Transverse colon (tissue), 4 donors: ENCODE results near the gene OTOS.

DNA sequence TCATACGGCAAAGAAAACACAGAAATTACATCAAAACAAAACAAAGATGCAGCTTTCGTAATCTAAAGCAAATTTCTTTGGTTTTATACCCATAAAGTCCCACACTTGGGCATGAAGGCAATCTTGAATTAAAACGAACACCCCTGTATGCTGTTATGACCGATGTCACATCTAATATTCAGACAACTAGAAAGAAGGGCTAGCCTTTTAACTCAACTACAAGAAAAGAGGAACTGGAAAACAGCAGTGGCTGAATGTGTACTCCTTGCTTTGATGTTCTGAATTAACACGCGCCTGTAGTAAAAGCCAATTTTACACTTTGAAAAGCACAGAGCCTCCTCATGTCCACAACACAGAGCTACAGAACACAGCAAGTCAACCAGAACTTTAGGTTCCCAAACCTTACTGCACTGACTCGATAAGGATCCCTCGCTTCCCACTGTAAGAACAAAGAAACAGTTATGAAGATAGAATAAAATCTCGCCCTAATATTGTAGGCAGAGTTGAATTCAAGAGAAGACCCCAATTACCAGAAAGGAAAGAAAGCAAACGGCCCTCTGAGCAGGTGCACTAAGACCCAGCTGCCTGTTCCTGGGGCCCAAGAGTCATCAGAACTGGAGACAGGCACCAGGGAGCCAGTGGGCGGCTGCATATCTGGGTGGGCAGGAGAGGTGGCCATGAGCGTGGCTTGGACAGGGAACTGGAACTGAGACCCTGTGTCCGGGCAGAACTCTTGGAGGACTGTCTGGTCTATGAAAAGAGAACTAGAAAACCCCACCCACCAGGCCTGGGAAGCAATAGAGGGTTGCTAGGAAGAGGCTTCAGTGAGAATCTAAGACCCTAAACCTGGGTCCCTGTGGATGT lies 147.4 kb downstream of the HDAC4 start:
- PRO-cap, result unidirectional peak, minus-strand start at position 708 of the sequence
- RAMPAGE, long total RNA, 4 experiments, result no peak in any of the 4 experiments

- PRO-cap, result no peak
- RAMPAGE, long total RNA, 4 experiments, result no peak in any of the 4 experiments
Measured at GRCh38 chr2:239259519-239260197, 141.2 kb downstream of the HDAC4 start.

DNA sequence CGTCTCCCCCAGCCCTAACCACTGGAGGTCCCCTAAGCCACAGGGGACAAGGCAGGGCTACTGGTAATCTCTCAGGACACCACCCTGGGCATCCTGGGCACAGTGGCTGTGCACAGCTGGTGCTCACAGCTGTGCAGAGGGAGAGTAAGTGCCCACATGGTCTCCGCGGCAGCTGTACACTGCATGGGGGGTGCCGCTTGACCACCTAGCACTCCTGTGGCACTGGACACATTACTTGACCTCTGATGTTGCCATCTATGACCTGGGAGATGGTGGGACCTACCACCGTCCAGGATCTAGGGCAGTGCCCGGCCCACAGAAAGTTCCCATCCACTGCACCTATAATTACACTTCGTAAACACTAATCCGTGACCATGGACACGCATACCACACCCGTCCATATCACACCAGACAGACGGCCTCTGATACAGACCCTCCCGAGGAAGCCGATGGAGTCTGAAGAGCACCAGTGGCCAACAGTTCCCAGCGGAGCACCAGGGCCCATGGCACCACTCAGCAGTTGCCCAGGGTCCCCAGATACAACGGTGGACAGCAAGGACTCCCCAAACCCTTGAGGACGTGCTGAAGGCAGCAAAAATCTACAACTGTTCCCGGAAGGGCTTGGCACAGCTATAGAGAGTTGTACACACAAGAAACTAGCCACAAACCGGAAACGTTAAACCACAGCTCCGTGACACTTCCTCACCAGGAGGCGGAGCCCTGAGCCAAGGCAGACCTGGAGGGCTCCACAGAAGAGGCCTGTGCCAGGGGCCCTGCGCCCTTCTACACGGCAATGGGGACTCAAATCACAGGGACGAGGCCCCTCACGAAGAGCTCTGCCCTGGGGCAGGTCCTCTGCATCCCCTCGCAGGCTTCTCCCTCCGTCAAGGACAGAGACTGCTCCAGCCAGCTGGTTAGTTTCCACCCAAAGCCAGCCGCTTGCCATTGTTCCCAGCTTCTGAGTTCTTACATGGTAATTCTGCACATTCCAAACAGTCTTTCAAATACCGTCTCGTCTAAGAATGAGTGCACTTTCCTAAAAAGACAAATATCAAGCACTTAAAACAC lies 133.6 kb downstream of the HDAC4 start:
- PRO-cap, result unidirectional peak, plus-strand start at position 440 of the sequence; bidirectional peak, plus-strand start at position 679 of the sequence, minus-strand start at position 607 of the sequence
- RAMPAGE, long total RNA, 4 experiments, result no peak in any of the 4 experiments

DNA sequence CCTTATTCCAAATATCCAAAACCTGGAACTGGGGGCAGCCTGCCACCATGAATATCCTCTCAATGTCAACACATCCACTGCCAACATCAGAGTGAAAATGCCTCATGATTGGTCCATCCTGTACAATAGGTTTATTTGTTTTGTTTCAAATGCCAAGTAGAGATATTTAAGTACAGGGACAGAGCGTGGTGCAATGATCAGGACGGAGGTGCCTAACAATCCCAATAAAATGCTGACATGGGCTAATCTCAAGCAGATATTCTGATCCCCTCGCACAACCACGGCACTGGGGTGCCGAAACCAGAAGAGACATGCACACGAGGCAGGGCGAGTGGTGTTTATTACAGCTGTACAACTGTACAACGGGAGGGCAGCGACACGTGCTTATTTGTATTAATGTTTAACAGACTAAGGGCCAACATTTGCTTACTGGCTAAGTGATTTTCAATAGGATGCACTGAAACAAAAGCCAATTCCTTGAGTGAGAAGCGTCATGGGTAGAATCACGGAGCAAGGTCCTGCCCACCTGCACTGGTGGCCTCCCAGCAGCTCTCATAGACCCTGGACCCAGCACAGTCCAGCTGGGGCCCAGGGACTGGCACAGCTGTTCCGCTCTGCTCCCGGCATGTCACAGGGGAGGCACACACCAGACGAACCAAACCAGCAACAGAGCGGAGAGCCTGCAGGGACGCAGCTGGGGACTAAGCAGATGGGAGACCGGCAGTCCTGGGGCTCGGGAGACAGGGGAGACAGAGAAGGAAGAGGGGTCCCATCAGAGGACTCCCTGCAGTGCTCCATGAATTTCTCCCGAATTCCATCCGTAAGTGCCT lies 101.4 kb downstream of the HDAC4 start:
- PRO-cap, result bidirectional peak, plus-strand start at position 575 of the sequence, minus-strand start at position 313 of the sequence
- RAMPAGE, long total RNA, 4 experiments, result no peak in any of the 4 experiments

- PRO-cap, result no peak
- RAMPAGE, long total RNA, 4 experiments, result no peak in any of the 4 experiments
Measured at GRCh38 chr2:239330294-239330652, 70.5 kb downstream of the HDAC4 start.

DNA sequence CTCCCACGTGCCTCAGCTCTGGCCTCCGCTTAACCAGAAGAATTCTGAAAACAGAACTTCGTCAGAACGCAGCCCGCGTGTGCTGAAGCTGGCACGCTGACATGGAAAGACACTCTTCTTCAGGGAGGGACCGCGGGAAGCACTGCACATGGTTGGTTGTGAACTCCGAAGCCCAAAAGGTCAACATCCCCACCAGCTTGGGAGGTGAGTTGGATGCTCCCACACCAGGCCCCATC lies 9.1 kb downstream of the HDAC4 start:
- PRO-cap, result no peak
- RAMPAGE, long total RNA, 4 experiments, result no peak in any of the 4 experiments

DNA sequence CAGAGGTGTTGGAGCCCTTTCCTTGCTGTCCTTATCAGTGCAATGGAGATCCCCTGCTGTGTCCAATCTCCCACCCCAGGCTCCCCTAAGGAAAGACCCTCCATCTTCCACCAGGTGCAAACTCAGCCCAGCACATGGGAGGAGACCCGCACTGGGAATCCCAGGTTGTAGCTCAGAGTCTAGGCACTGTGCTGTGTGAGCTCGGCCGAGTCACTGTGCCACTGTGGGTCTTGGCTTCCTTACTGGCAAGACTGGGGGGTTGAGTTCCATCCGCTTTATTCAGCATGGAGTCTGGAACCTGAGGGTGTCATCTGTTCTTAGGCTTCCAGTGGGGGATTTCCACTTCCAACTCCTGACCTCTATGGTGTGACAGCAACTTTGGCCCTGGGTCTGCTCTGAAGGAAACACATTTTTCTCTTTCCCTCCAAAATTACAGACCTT lies 237.1 kb upstream of the HDAC4 start:
- PRO-cap, result unidirectional peak, minus-strand start at position 215 of the sequence
- RAMPAGE, long total RNA, 4 experiments, result no peak in any of the 4 experiments

DNA sequence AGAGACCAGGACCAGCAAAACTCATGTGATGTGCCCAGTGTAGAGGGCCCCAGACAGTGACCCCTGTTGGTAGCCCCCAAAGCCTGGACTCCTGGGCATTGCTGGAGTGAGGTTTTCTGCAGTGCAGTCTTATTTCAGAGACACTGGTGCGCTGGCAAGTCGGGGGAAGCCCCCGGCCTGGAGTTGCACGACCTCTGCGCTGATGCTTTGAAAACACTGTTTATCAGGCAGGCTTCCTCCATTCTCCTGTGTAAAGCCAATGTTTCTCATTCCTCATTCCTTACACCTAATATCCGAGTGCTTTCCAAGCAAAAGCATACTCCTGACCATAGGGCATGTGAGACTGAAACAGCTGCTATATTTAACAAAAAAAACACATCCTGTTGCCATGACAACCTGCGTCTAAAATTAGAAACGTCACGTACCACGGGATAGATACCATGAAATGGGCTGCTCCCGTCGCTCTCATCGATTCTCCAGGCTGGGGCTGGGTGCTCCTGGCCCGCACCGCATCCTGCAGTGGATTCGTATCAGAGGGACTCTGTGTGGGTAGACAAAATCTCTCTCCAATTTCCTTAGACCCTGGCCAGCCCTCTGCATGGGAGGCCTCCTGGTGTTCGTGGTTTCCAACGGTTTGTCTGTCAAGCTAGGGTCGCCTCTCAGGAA lies 268.4 kb downstream of the NDUFA10 start:
- PRO-cap, result no peak
- RAMPAGE, long total RNA, 4 experiments, result no peak in any of the 4 experiments

DNA sequence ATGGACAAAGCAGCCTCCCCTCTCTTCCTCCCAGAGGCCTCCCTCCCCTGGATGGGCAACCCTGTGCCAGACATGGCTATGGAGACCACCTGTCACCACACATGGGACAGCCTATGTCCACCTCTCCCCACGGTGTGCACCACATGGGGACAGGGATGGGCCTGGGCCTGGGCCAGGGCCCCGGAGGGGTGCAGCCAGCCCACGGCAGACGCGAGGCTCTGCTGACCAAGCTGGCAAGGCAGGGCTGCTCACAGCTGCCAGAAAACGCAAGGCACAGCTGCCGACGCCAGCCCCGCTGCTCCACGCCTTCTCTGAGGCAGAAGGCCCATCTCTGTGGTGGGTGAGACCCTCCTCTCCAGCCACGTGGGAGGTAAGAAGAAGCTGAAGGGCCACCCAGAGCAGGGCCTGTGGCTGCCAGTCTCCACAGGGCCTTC lies 72.5 kb downstream of the NDUFA10 start:
- PRO-cap, result no peak
- RAMPAGE, long total RNA, 4 experiments, result no peak in any of the 4 experiments

DNA sequence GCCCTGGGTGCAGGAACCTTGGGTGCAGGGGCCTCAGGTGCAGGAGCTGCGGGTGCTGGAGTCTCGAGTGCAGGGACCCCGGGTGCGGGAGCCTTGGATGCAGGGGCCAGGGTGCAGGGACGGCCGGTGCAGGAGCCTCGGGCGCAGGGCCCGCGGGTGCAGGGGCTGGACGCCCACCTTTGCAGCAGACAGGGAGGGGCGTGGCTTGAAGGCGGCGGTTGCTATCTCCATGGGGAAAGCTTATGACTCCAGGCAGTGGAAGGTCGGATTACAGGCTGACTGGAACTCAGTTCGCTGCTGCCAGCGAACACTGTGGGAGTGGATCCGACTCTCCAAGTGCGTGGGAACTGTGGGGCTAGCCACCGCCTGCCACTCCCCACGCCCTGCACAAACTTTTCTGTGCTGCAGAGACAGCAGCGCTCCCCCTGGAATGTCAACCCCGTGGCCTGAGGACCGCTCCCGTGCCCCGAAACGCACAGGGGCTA lies 40.3 kb downstream of the COPS9 start:
- PRO-cap, result no peak
- RAMPAGE, long total RNA, 4 experiments, result no peak in any of the 4 experiments

DNA sequence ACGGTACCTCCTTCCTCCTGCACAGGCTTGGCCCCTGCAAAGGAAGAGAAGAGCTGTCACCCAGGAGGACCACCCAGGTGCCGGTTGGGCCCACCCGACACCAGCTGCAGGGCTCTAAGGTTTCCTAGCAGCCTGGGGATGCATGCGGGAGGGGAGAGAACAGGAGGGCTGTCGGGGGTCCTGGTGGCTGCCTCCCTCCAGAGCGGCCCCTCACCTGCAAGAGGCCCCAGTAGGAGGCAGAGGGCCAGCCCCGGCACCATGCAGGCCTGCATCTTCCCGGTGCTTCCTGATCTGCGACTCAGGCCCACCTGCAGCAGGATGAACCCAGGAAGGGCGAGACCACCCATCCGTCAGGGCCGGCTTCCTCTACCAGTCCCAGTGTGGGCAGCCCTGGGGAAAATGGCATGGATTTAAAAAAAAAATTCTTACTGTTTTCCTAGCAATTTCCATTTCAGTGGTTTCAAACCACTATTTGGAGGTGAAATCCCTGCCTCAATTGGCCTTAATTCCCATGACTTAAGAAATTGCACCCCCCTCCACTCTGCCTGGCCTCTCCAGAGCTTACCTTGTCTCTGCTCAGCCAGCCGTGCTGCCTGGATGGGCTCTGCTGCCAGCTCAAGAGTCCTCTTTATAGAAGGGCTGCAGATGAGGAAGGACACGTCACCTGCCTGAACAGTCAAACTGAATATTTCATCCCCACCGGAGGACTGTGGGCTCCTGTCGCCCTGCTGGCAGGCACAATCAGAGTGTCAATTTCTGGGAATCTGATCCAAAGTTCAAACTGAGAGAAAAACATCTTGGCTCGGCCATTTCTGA lies at the start of gene OTOS:
Gene OTOS (minus strand): TSS at position 604 of the 816 bp plus-strand sequence.
- PRO-cap, result no peak
- RAMPAGE, long total RNA, 4 experiments, result no peak in any of the 4 experiments

DNA sequence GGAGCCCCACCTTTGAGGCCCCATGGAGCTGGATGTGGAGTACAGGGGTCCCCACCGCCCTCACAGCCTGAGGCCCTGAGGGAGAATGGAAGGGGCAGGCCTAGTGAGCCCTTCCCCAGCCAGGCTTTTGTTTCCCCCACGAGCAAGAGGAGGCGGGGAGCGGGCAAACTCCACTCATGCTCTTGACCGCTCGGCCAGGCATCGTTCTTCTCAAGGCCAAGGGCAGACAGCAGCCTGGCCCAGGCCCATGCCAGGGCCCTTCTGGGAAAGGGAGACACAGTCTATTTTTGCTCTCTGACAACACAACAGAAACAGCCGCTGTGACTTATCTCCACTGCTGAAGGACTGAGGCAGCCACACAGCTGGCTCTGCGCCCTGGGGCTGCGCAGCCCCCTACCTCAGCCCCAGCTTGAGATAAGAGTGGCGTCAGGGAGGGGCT lies 118.7 kb upstream of the OTOS start:
- PRO-cap, result no peak
- RAMPAGE, long total RNA, 4 experiments, result no peak in any of the 4 experiments

GRCh38 chr2:240269493-240269719 lies 128.9 kb upstream of the OTOS start:
- PRO-cap, result no peak
- RAMPAGE, long total RNA, 4 experiments, result no peak in any of the 4 experiments

DNA sequence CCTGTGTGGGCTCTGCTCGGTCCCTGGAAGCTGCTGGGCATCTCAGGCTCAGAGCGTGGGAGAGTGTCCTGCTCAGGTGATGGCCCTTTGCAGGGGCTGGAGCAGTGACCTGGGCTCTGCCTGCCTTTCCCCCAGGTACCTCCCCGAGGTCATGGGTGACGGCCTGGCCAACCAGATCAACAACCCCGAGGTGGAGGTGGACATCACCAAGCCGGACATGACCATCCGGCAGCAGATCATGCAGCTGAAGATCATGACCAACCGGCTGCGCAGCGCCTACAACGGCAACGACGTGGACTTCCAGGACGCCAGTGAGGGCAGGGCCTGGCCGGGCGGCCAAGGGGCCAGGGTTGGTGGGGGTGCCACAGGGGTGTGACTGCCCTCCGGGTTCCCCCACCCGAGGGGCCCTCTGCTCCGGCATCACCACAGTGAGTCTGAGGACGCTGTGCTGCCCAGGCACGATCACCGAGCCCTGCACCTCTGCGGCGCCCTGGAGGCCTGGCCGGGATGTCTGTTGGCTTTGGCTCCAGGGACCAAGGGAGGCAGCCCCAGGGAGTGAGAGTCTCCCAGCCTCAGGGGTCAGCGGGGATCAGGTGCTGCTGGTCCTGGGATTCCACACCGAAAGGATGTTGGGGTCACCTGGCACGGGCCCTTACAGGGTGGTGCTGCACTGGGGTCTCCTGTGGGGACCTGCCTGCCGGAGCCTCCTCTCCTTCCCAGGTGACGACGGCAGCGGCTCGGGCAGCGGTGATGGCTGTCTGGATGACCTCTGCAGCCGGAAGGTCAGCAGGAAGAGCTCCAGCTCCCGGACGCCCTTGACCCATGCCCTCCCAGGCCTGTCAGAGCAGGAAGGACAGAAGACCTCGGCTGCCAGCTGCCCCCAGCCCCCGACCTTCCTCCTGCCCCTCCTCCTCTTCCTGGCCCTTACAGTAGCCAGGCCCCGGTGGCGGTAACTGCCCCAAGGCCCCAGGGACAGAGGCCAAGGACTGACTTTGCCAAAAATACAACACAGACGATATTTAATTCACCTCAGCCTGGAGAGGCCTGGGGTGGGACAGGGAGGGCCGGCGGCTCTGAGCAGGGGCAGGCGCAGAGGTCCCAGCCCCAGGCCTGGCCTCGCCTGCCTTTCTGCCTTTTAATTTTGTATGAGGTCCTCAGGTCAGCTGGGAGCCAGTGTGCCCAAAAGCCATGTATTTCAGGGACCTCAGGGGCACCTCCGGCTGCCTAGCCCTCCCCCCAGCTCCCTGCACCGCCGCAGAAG lies 30.3 kb downstream of the GPC1 start:
- PRO-cap, result no peak
- RAMPAGE, long total RNA, 4 experiments, result start-site peak on the plus strand in 1 of 4 experiments, centred at position 457 of the sequence, 6 reads per replicate

DNA sequence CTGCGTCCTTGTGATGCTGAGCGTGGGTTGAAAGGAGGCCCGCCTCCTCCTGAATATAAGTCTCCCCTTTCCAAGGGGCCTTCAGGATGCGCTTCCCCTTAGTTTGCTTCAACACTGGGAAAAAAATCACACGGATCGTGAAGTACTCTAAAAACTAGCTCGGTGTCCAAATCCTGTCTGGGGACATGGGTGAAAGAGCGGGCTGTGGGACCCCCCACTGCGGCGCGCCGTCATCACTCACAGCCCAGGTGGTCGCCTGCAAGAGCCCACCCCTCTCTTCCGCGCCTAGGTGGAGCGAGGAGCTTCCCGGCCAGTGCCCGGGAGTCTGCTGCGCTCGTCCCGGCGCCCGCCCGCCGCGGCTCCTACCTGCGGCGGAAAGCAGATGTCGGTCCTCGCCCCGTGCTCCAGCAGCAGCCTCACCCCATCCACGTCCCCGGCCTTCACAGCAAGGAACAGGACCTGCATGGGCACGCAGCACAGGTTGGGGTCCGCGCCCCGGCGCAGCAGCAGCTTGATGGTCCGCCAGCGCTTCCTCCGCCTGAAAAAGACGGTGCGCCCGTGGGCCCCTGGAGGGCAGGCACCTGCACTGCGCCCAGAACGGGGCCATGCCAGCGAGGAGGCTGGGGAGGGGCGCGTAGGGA lies 37.7 kb downstream of the ANKMY1 start:
- PRO-cap, result no peak
- RAMPAGE, long total RNA, 4 experiments, result start-site peak on the minus strand in 2 of 4 experiments, centred at positions 422 to 478 of the sequence, 8 to 14 reads per replicate

- PRO-cap, result bidirectional peak, plus-strand start at chr2:240565951, minus-strand start at chr2:240565838
- RAMPAGE, long total RNA, 4 experiments, result no peak in any of the 4 experiments
Measured at GRCh38 chr2:240565371-240566124, 2.7 kb upstream of the RNPEPL1 start.

- PRO-cap, result no peak
- RAMPAGE, long total RNA, 4 experiments, result start-site peak on the plus strand in 1 of 4 experiments, at chr2:240578159-240578534 at its widest, 16 reads per replicate
Measured at GRCh38 chr2:240578095-240578786, 8.3 kb upstream of the CAPN10 start.

- PRO-cap, result no peak
- RAMPAGE, long total RNA, 4 experiments, result no peak in any of the 4 experiments
Measured at GRCh38 chr2:240600121-240600320, 13.5 kb downstream of the CAPN10 start.

- PRO-cap, result no peak
- RAMPAGE, long total RNA, 4 experiments, result no peak in any of the 4 experiments
Measured at GRCh38 chr2:240818346-240819532, 1.3 kb downstream of the KIF1A start.

GRCh38 chr2:240896539-240897116 lies 672 bp upstream of the MAB21L4 start:
- PRO-cap, result no peak
- RAMPAGE, long total RNA, 4 experiments, result start-site peak on the minus strand in 2 of 4 experiments, at chr2:240896498-240896925 at its widest, 7 to 9 reads per replicate